Neuron (in vitro differentiated cells): ENCODE measurements around a stretch of chr11.

DNA sequence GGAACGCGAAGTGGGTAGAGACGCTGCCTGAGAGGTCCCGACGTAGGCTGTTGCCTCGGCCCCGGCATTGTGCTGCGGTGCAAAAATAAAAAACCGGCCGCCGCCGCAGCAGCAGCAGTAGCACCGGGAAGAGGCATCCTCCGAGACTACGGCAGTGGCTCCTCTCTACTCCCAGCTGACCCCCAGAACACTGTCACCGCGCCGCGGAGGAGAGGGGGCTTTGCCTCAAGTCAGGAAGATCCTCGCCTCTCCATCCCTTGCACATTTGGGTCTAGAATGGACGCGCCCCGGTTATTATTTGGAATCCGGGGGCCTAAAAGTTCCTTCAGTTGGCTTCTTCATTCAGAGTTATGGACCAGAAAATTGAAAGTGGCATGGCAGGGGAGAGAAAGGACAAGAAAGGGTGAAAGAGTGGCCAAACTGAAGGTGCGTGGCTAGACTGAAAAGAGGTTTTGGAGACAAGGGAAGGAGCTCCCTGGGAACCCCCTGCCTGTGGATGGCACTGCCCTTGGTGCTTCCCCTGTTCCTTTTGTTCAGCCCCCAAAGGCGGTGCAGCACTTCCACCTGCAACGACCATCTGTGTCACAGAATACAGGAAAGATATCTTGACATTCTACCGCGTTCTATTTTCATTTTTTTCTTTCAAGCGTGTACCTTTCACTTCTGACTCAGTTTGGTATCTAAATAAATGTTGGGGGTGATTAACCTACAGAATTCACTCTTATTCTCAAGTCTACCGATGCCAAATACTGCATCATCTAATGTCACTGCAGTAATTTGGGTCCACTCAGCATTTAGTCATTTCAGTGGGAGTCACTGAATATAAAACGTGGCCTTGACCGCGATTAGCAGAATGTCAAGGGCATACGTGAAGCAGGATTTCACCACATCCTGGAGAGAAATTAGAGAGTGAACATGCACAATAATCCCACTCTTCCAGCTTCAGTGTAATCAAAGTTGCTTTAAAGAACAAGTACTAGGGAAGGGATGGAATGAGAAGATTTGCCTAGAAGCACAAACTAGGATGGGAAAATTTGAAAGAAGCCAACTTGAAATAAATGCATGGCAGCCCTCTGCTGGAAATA lies 88.0 kb upstream of the ARHGAP32 start:
- PRO-cap, result bidirectional peak, plus-strand start at position 117 of the sequence, minus-strand start at position 148 of the sequence; unidirectional peak, minus-strand start at position 504 of the sequence

DNA sequence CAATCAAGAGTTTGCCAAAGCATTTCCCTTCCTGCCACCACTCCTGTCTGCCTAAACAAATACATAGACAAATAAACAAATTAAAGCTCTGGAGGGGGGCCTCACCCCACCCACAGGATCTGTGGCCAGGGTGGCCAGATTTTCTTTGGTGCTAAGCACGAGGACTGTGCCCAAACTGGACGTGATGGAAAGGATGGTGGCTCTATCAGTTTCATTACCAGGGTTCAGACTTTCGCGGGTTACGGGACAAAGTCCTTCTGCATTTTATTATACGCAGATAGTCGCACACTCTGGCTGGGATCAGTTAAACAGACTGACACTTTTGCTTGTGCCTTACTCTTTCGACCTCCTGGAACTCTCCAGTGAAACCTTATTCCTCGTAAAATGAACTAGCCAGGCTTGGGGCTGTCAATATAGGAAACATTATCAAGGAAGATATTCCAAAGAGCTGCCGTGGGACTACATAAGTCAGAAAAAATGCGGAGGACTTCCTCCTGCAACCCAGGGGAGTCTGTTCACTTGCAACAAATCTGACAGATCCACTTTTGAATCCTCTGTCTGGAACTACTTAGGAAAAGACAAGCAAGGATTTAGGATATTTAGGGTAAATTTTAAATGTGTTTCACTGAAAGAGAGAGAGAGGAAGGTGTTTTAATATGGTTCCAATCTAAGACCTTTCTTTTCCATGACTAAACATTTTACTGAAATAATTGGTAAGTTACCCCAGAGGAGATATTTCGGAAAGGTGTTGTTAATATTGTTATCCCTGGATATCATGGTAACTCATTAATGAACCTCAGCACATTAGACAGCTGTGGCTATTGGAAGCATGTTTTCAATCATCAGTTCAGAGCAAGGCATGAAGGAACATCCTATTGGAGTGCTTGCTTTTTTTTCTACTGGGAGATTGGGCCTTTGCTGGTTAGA lies 11.4 kb downstream of the BARX2 start:
- PRO-cap, result no peak

GRCh38 chr11:130000555-130001010 lies 2.1 kb downstream of the PRDM10 start:
- PRO-cap, result no peak

DNA sequence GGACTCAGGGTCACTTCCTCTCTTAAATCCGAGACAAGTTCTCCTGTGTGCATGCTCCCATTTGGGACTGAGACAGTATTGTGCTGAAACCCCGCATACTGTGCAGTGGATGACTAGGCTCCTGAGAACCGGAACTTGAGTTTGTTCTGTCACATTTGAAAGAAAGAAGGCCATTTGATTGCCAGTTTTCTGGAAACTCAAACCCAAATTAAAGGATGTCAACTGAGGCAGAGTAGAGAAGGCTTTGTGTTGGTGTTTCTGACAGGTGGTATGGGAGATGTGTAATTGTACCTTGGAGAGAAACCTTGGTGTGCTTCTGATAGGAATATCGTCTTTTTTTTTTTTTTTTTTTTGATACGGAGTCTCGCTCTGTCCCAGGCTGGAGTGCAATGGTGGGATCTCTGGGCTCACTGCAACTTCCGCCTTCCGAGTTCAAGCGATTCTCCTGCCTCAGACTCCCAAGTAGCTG lies 2.5 kb downstream of the APLP2 start:
- PRO-cap, result no peak

DNA sequence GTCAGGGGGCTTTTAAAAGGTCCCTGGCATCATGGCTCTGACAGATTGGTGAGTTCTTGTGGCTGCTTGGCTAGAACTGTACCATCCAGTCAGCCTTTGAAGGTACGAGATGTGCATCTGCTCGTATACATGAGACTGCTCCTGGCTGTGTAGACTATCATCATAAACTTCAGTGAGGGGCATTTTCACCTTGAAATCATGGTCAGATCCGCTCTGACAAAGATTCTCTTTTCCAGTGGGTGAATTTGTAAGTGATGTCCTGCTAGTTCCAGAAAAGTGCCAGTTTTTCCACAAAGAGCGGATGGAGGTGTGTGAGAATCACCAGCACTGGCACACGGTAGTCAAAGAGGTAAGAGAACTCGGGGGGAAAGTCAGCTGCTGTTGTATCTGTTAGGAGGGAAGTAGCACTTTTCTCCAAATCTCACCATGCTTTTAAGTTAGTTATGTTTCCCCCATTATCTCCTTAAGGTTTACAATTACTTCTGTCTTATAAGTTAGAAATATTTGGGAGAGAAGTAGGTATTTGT lies 39.0 kb upstream of the ST14 start:
- PRO-cap, result no peak

GRCh38 chr11:130126393-130126981 lies 33.1 kb upstream of the ST14 start:
- PRO-cap, result no peak

DNA sequence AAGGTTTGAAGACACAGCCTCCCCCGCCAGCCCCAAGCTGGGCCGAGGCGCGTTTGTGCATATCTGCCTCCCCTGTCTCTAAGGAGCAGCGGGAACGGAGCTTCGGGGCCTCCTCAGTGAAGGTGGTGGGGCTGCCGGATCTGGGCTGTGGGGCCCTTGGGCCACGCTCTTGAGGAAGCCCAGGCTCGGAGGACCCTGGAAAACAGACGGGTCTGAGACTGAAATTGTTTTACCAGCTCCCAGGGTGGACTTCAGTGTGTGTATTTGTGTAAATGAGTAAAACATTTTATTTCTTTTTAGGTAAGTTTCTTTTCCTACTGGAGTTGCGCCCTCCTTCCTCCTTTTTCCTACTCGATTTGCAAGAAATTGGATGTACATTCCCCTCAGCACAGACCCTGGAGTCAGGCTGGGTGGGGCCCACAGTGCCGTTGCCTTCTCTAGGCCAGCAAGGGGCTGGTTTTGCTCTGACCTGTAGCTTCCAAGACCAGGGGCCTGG lies 50.5 kb downstream of the ST14 start:
- PRO-cap, result no peak

- PRO-cap, result no peak
These were observed 4.0 kb upstream of the ZBTB44 start for GRCh38 chr11:130318739-130319057.

- PRO-cap, result no peak
These were observed 27.8 kb downstream of the ADAMTS8 start for GRCh38 chr11:130400677-130400939.

DNA sequence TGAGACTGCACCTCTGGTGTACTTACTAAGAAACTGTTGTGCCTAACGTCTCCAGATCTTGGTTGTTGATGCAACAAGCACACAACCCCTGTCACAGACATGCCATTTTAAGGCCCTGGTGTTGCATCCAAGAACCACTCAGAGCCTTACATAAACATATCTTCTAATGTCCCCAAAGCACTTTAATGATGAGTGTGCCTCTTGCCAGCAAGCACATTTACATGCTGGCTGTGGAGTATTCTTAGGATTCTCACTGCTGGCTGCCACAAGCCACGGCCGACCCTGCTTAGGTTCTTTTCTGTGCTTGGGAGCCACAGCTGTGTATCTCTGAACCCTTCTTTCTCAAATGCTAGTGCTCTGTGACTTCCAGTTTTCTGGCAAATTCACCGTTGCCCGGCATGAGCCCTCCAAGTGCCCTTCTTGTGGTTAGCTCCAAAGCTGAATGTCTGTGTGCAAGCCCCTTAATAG lies 201.4 kb downstream of the ADAMTS15 start:
- PRO-cap, result no peak

GRCh38 chr11:130672281-130672866 lies 223.9 kb downstream of the ADAMTS15 start:
- PRO-cap, result no peak

DNA sequence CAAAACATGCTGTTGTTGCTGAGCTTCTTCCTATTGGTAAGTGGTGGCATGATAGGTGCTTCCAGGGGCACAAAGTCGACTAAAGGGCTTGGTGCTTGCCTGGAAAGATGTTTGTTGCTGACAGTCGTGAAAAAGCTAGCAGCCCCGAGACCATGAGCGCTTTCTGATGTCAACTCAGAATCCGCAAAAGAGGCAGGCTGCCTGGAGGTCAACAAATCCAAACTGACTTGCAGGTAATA lies 53.0 kb downstream of the NTM start:
- PRO-cap, result no peak

GRCh38 chr11:133541477-133542160 lies 9.3 kb upstream of the OPCML start:
- PRO-cap, result no peak

DNA sequence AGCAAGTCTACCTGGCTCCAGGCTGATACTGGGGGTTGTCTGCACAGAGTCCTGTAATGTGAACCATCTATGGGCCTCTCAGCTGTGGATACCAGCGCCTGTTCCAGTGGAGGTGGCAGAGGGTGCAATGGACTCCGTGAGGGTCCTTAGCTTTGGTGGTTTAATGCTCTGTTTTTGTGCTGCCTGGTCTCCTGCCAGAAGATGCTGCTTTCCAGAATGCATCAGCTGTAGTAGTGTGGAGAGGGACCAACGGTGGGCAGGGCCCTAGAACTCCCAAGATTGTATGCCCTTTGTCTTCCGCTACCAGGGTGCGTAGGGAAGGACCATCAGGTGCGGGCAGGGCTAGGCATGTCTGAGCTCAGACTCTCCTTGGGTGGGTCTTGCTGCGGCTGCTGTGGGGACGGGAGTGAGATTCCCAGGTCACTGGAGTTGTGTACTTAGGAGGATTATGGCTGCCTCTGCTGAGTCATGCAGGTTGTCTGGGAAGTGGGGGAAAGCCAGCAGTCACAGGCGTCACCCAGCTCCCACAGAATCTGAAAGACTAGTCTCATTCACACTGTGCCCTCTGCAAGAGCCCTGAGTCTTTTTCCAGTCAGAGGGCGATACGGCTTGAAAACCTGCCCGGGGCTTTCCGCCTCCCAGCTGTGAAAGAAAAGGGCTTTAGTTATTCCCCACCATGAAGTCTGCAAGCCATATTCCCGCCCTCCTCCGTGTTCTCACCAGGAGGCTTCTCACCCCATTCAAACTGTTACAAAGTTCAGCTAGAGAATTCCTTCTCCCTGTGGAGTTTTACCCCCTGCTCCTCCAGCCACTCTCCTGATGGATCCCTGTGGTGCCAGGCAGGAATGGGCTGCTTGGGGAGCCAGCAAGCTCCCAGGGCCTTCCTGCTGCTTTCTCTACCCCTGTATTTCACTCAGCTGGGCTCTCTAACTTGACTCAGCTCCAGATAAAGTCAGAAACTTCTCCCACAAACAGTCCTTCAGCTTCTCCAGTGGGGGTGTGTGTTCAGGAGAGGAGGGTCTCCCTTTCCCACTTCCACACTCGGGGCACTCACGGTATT lies 9.1 kb upstream of the SPATA19 start:
- PRO-cap, result no peak

DNA sequence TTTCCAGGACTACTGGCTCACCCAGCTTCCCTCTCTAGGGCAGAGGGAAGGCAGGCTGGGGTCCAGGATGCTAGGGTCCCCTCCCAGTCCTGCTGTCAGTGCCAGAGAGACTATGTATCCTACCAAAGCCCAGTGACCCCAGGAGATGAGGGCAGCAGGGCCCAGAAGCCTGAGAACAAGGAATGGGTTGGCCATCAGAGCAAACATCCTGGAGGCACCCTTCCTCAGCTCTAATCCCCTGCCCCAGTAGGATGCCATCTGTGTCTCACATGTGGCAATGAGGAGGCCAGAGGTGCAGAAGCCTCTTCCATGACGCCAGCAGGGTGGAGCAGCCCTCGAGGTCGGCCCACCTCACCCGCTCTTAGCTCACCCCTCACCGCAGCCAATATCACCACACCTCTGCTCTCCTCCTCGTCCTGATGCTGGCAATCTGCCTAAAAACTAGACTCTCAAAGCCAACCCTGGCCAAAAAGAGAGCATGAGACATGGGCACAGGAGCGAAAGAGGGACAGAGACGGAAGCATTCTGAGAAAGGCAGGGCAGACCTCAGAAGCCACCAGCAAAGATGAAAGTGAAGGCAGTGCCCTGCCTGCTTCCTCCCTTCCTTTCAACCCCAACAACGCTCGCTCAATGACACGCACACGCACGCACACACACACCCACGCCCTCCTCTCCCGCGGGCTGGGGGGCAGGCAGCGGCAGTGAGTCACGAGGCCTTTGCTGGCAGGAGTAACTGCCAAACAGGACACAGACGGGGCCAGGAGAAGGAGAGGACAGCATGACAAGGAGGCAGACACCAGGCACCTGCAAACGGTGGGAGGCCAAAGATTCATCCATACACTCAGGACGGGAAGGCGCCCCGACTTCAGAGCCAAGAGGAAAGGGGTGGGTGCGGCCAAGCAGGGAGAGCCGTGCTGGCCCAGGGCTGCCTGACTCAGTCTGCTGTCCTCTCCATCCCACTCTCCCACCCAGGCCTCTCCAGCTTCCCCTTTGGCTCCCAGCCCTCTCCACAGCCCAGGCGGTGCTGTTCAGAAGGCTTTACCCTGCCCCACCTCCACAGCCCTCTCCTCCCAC lies 11.6 kb downstream of the IGSF9B start:
- PRO-cap, result no peak

DNA sequence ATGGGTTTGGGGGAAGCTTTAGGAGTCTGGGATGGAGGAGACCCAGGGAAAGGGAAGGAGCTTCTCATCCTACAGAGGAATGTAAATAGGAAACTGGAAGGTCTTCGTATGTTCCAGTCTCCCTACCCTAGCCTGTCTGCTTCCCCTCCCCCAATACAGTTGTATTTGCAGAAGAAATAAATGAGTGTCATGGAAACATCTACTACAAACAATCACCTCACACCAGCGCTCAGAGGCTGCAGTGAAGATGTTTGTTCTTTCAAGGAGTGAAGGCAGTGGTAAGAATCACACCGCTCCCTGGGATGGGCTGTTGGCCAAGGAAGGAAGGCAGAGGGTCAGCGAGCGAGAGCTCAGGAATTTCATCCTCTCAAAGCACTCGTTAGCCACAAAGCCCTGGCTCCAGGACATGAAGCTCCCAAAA lies 1.1 kb upstream of the IGSF9B start:
- PRO-cap, result no peak

DNA sequence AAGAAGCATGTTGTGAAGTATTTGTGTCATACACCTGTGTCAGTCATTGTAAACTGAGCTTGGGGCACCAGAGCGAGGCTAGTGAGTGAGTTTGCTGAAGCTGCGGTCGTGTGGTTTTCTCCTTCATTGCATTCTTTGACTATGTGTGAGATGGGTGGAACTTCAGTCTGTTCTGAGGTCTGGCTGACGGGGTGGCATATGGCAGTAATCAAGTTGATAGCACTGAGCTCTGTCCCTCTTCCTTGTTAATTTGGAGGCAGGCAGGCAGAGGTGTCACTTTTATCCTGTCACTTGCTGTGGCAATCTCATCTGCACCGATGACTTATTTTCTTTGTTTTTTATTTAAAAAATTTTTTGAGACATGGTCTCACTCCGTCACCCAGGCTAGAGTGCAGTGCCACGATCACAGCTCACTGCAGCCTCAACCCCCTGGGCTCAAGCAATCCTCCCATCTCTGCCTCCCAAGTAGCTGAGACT lies 4.3 kb downstream of the VPS26B start:
- PRO-cap, result no peak